Measurements from ENCODE around the genes SCIMP, XAF1 and SLC16A13.

DNA sequence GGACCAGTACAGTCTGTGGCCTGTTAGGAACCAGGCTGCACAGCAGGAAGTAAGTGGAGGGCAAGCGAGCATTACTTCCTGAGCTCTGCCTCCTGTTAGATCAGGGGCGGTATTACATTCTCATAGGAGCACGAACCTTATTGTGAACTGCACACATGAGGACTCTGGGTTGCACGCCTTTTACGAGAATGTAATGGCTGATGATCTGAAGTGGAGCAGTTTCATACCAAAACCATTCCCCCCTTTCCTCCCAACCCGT is 6.9 kb upstream of the ZNF594 start:
- PRO-cap, result no peak

DNA sequence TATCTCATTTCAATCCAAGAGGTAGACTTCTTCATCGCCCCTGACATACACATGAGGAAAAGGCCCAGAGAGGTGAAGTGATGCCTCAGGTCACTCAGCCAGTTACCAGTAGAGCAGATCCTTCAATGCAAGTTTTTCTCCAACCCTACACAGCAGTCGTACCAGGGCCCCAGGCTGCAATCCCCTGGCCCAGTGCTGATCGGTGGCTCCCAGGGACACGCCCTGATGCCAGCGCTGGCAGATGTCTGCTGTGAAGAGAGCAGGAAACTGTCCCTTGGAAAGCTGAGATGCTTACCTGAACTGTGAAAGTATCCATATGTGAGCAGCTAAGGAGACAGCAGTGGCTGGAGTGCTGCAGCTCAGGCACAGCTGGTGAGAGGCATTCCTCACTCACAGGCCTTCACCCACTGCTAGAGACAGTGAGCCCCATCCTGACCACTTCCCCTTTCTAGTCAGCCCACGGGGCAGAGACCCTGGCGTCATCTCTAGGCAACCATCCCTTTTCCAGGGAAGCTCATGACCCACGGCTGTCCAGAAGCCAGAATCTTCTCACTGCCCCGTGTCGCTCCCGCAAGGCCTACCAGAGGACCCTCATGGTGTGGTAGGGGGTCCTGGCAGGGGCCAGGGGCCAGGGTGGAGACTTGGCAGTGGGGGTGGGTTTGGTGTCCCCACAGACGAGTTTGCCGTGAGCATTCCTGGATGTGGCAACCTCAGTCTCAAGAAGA is at the start of gene SCIMP:
Gene SCIMP (minus strand): TSS at position 421 of the 725 bp plus-strand sequence.
- PRO-cap, result bidirectional peak, plus-strand start at position 530 of the sequence, minus-strand start at position 402 of the sequence

- PRO-cap, result no peak
These were observed 675 bp downstream of the NLRP1 start for GRCh38 chr17:5583459-5584209.

GRCh38 chr17:6191463-6191922 is 121.3 kb downstream of the WSCD1 start:
- PRO-cap, result no peak

GRCh38 chr17:6326889-6327406 is 108.0 kb downstream of the AIPL1 start:
- PRO-cap, result no peak

- PRO-cap, result no peak
These were observed 60.0 kb downstream of the AIPL1 start for GRCh38 chr17:6374896-6375311.

DNA sequence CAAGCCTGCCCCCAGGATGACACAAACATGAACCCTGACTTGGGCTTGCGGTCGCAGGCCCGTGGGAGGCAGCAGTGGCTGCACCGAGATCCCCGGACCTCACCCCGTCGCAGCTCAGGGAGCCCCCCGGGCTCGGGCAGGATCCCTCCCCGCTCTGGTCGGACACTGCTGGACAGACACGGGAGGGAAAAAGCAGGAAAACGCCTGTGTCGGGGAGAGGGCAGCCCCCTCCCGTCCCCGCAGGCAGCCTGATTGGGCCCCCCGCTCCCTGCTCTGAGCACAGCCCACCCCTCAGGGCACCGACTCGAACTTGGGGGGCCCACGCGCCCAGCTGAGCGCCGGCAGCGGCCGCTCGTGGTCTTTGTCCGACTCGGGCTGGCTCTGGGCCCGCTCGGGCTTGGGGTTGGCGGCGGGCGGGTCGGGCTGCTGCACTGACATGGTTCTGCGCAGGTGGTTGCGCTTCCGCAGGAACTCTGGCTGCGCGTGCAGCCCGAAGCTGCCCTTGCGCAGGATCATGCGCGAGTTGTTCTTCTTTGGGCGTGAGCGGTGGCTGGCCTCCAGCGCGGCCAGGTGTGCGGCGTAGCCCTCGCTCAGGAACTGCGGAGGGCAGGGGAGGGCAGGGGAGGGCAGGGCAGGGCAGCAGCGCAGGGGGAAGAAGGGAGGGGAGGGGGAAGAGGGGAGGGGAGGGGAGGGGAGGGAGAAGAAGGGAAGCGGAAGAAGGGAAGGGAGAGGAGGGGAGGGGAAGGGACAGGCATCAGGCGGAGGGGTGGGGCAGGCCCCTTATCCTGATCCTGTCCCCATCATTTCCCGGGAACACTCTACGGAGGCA is 11.0 kb downstream of the PIMREG start:
- PRO-cap, result unidirectional peak, minus-strand start at position 475 of the sequence; unidirectional peak, minus-strand start at position 525 of the sequence

DNA sequence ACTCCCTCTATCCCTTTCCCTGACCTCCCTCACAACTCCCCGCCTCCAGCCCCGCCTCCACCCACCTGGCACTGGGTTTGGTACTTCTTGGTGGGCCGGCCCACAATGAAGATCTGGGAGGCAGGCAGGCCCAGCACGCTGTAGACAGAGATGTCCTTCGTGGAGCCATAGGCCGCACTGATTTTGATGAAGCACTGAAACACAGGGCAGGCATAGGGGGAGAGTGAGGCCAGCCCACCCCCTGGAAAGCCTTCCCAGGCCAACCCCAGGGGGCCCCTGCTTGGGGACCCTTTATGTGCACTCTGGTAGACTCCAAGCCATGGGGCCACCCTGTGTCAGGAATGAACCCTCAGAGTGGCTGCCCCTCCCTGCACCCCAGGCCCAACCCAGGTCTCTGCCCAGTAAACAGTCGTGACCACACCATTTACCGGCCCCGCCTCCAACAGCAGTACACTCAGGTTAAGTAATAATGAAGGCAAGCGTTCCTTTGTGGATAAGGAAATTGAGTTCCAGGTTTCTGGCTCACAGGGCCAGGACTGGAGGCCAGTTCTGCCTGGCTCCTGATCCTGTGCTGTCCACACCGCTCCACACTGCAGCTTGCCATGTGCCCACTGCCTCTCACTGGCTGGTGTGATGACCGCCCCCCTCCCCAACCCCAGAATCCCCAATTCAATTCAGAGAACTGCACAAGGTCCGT is 13.4 kb downstream of the PIMREG start:
- PRO-cap, result bidirectional peak, plus-strand start at position 527 of the sequence, minus-strand start at position 343 of the sequence

- PRO-cap, result no peak
These were observed 19.8 kb downstream of the KIAA0753 start for GRCh38 chr17:6620659-6621089.

DNA sequence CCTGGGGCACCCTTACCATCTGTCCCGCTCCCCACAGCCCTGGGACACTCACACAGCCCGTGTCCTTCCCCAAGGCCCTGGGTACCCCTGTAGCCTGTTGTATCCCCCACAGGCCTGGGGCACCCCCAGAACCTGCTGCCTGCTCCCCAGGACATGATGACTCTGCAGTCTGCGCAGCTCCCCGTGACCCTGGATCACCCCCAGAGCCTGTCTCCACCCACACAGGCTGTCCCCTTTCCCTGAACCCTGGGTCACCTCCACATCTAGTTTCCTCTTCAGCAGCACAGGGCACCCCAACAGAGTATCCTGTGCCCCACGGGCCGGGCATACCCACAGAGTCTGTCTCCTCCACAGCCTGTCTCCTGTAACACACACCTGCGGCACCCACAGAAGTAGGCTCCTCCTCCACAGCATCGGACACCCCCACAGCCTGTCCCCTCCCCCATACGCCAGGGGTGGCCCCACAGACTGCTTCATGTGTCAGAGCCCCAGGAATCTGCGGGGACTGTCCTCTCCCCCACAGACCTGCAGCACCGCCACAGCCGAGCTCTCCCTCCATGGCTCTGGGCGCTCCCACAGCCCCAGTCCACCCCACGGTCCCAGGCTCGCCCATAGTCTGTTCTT is 1.6 kb downstream of the KIAA0753 start:
- PRO-cap, result no peak

GRCh38 chr17:6642813-6643338 is 2.0 kb downstream of the TXNDC17 start:
- PRO-cap, result no peak

- PRO-cap, result unidirectional peak, minus-strand start at chr17:6652376
These were observed 645 bp downstream of the C17orf100 start for GRCh38 chr17:6652048-6652765.

DNA sequence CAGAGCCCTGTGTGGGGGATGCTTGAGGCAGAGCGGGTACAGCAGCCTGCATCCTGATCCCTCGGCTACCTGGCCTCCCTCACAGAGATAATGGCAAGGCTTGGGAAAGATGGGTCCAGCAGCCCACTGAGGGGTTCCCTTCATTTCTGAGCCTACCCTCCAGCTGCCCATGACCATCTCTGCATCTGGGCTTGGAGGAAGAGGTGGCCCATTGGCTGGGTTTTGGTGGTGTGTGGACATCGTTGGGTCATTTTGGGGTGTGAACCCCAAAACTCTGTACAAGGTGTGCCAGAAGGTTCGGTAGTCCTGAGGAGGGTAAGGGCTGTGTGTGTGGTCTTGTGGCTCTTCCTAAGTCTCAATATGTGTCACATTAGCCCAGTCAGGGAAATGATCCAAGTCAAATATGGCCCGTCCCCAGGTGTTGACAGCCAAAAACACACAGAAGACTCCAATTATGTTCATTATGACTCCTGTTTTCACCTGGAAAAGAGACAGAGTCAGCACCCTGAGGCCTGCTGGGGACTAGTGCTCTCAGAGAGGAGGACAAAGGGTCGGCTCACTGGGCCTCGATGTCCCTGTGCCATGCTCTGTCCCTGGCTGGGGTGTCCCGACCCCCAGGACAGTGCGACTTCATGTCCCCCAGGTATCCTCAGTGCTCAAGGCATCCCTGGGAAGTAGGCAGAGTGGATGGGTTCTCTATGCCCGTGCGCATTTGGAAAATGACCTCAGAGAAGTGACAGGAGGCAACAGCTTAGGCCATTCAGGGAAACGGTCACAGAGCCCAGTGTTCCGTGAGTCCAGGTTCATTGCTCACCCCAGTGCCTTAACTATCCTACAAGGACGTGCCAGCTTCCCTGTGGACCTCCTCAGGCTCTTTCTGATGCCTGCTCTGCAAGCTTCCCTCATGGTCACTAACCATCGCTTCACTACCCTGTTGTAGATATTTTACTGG is 27.0 kb downstream of the SLC13A5 start:
- PRO-cap, result no peak

DNA sequence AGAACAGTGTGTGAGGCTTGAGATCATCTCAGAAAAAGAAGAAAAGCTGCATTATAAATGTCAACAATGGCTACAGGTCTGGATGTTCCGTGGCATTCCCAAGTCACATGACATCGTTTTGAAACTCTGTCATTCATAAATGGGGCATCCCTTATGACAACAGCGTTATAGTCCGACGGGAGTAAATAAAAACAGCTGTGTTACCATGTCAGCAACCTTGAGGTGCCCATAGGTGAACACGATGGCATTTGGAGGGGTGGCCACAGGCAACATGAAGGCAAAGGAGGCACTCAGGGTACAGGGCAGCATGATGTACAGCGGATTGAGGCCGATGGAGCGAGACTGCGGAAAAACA is 25.9 kb downstream of the SLC13A5 start:
- PRO-cap, result no peak

GRCh38 chr17:6690635-6691317 is 22.4 kb downstream of the SLC13A5 start:
- PRO-cap, result no peak

DNA sequence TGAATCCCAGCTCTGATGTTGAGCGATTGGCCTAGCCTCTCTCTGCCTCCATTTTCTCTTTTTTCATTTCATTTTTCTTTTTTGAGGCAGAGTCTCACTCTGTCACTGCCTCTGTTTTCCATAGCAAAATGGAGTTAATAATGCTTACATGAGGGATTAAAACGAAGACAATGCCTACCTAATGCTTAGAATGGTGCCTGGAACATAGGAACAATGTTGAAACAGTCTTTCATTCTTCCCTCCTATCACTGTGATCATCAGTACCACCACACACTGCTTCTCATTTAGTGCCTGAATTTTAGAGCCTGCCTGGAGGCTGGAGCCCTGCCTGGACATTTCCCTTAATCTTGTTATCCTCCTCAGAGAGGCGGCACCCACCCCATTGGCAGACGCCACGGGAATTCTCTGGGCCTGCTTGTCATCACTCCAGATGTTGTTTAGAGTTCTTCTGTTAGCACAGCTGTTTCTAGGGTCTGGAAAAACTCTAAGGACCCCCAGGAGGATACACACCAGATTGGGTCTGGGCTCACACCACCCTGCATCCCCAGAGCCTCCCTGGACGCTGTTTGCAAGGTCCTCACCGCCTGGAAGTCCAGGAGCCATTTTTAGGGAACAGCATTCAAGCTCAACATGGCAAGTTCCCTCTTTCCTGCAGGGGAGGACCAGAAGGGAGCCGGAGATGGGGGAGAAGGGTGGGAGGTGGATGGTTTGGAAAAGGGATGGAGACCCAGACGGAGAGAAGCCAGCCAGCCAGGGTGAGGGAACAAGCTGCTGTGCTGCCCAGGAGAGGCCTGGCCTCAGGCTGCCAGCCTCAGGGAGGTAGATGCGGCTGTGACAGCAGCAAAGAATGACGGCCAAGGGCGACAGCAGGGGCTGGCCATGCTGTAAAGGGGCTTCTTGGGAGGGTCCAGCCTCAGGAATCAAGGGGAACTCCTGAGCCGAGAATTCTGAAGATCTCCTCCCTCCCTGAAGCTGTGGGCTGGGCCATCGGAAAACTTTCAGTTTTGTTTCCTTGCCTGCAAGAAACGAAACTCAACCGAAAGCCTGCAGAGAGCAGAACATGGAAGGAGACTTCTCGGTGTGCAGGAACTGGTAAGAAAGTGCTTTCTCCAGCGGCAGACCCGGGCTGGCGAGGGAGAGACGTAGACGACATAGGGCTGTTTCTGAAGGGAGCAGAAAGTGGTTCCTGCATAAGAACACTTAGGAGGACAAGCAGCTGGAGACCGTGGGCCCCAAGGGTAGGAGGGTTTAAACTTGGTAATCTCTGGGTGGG is at the start of gene XAF1:
Gene XAF1 (plus strand): TSS at position 1,028 of the 1,273 bp plus-strand sequence.
- PRO-cap, result bidirectional peak, plus-strand start at position 1,061 of the sequence, minus-strand start at position 949 of the sequence

- PRO-cap, result no peak
These were observed 5.8 kb downstream of the XAF1 start for GRCh38 chr17:6761471-6762230.

DNA sequence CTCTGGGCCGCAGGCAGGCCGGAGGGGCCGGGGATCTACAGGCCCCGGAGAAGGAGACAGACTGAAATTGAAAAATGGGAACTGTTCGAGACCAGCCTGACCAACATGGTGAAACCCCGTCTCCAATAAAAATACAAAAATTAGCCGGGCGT is 288 bp downstream of the RNASEK start:
- PRO-cap, result no peak

DNA sequence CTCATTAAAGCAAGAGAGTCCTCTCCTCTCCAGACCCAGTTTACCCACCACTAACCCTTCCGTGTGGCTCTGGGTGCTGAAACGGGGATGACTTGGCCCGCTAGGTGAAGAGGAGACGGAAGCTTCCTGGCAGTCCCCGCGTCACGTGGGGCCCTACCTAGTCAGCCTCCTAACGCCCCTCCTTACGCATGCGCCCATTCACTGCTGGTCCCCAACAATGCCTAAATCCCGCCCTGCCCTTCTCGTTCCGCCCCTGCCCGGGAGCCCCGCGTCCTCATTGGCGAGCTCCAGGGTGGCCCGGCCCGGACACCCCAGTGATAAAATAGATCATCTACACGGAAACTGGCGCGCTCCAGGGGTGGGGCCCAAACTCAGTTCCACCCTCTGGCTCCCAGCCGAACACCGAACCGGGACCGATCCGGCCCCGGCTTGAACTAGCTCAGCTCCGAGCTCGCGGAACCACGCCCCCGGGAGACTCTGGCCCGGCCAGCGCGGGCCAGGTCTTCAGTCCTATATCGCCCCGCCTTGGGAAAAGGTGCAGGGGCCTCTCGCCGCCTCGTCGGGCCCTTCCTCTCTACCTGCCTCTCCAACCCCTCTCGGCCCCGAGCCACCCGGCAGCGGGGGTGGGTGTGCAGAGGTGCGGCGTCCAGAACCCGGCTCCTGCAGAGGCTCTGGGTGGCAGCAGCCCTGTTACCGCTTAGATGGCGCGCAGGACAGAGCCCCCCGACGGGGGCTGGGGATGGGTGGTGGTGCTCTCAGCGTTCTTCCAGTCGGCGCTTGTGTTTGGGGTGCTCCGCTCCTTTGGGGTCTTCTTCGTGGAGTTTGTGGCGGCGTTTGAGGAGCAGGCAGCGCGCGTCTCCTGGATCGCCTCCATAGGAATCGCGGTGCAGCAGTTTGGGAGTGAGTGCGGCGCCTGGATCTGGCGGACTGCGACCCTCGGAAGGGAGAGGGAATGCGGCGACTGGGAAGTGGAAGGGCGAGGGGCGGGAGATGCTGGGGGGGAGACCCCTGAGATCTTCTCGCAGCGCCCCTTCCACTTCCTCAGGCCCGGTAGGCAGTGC is at the start of gene SLC16A13:
Gene SLC16A13 (plus strand): TSS at position 334 of the 1,061 bp plus-strand sequence.
- PRO-cap, result bidirectional peak, plus-strand start at position 528 of the sequence, minus-strand start at position 145 of the sequence

DNA sequence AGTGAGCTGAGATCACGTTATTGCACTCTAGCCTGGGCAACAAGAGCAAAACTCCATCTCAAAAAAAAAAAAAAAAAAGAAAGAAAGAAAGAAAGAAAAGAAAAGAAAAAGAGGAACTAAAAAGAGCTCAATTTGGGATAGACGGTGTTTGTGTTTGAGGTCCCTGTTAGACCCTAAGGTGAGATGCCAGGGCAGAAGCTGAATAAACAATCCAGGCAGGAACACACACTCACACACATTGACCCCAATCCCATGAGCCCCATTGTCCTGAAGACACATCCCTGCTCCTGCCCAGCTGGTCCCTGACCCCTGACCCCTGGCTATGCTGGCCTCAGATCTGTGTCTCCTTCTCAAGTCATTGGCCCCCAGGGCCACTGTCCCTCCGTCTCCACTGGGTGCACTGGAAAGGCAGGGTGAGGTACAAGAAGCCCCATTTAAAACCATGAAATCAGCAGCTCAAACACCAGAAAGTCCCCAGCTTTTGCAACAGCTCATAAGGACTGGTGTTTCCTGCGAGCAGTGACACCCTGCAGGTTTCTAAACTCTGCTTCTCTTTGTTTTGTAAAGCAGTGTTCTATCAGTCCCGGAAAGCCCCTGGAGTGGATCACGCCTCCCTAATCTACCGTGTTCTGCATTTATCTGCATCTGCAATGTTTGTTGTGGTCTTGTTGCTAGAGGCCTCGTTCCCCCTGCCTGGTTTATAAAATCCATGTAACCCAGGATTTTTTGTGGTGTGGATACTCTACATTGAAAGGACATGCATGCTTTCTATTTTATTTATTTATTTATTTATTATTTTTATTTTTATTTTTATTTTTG is 18.0 kb upstream of the ASGR2 start:
- PRO-cap, result no peak